Helper T cell (primary cell): ENCODE data around the genes TXNDC12, ZFYVE9, COA7, YIPF1 and DIO1.

DNA sequence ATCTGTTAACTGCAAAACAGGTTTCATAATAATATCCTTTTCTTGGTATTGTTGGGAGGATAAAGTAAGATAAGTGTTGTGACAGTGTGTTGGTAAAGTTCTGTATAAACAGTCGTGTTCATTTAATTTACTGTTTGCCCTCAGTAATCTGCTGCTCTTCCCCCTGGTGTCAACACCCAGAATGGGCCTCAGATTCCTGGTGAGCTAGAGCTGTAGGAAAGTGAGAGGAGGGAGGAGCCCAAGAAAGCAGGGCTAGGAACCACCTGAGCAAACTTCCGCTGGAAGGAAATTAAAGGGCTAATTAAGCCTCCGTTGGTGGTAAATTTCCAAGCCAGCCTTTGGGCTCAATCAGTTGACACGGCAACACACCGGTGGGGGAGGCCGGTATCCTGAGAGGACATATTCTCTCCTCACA, 33.0 kb downstream of the RAB3B start:
- PRO-cap, 2 experiments, result no peak in any of the 2 experiments

DNA sequence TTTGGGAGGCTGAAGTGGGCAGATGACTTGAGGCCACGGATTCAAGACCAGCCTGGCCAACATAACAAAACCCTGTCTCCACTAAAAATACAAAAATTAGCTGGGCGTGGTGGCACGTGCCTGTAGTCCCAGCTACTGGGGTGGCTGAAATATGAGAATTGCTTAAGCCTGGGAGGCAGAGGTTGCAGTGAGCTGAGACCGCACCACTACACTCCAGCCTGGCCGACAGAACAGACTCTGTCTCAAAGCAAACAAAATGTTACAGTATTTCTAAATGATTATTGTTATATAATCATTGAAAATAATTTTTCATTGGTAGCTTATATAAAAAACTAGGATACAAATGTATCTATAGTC, 4.7 kb downstream of the KTI12 start:
- PRO-cap, 2 experiments, result no peak in any of the 2 experiments

GRCh38 chr1:52054818-52054940, 312 bp downstream of the TXNDC12 start:
- PRO-cap, 2 experiments, result no peak in any of the 2 experiments

DNA sequence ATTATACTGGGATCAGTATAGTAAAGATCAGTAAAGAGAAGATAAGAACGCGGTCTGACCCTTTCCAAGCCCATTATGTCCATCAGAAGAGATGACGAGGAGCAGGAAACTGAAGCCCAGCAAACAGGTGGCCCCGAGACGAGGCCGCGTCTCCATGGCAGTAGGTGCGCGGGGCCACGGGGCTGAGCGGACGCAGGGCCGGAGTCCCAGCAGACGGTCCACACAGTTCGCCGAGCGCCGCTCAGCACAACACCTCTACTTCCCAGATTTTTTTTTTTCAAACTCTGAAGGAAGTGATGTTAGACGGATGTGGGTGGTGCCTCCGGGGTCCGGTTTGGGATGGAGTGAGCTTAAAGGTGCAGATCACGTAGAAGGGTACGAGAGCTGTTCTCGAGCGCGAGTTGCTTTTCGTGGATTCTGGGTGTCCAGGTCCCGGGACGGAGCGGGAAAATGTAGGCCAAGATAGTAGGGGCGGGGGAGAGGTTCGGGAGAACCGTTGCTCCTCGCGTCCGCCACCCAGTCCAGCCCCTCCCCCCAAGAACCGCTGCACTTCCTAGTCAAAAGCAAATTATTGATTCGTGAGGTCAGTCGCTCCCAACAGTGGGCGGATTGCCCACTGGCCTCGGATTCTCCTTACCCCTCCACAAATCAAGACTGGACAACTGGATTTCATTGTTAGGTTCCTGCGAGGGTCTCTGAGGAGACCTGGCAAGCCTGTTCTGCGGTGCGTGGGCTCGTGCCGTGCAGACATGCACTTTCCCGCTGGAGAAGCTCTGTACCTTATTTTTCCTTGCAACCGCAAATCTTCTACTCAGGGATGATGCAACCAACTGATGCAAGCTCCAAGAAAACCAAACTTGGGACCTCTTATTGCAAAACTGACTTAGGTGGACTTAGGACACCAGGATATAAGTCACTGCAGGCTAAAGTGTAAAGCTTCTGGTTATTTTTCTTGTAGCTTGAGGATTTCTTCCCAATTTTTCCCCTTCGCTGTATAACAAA, at the start of gene TXNDC12:
Gene TXNDC12 (minus strand): TSS at position 251 of the 1,002 bp plus-strand sequence.
- PRO-cap, 2 experiments, result peak in 2 of 2 experiments; most common plus-strand start position 163 of the sequence (in 1); most common minus-strand start position 248 of the sequence (in 1)

DNA sequence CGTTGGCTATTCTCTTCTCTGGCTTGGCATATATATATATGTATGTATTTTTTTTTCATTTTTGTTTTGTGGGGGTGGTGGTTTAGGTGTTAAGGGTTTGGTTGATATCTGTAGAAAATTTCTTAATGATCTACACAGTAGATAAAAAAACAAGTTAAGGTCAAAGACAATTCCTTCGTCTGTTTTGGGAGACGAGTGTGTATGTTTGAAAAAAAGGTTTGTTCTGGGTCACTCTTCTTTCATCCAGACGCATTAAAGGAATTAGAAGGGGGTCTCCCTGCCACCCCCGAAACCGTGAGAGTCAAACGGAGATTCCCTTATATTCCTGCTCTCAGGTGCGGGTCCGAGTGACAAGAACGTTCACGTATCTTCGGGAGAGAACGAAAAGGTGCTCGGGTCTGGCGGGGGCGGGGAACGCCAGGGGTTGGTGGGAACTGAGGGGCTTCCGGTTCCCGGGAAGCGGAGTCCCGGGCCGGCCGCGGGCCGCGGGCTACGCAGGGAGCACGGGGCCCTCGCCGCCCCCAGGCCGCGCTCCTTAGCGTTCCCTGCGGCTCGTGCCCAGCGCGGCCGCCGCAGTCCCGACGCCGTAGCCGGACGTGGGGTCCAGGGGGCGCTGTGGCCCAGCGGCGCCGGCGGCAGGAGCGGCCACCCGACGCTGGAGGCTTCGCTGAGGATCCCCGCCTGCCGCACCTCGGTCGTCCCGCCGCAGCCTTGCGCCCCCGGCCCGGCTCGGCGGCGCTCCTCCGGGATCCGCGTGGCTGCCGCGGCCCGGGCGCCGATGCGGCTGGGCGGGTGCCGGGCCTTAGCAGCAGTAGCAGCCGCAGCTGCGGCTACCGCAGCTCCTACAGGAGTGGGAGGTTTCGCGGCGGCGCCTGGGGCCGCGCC, at the start of gene ZFYVE9:
Gene ZFYVE9 (plus strand): TSS at position 648 of the 885 bp plus-strand sequence.
- PRO-cap, 2 experiments, result peak in 2 of 2 experiments; most common plus-strand start position 648 of the sequence (in 2); most common minus-strand start position 537 of the sequence (in 1)

DNA sequence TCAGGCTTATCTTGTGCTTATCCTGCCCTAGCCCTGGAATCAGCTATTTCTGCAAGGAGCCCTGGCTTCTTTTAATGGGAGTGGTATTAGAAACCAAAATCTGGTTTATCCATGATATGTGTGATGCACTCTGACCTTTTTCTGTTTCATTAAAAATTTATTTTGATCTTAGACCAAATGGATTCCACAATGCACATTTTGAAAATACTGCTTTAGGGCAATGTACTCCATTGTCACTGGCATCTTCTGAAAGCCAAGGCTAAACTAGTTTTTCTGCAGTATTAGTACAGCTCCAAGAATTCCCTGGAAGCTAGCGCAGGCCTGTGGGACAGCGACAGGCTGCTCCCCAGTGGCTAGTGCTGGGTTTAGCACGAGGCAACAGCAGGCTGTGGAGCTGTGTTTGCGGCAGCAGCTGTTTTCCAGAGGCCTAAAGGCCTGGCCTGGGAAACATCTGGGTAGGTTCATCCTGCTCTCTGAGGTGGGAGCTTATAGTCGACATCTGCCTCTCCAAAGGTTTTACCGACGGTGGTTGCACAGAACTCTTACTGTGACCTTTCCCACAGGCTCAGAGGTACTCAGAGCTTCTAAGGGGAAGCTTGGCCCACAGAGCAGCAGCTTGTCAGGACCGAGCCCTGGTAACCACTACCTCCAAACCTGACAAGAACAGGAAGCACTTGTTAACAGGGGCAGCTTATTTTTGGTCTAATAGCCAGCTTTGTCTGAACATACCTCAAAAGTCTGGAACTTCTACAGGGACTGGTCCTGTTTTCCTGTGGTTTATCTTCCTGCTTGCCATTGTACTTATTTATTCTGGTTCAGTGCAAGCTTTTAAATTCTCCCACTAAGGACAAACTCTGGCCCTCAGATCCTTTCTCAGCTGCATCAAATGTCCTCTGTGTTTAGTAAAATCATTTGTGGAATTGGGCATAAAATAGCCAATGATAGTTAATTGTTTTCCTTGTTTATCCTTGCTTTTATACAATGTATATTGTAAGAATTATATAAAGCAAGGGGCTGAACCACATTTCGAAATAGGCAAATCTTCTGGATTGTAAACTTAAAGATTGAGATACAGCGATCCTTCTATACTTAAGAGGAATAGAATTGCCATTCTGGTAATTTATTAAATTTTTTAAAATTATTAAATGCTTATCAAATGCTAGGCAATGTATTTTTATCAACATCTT, 17.1 kb downstream of the CC2D1B start:
- PRO-cap, 2 experiments, result no peak in any of the 2 experiments

GRCh38 chr1:52481325-52482070, 71.4 kb downstream of the TUT4 start:
- PRO-cap, 2 experiments, result no peak in any of the 2 experiments

- PRO-cap, 2 experiments, result no peak in any of the 2 experiments
These were observed 8.4 kb downstream of the SHISAL2A start for GRCh38 chr1:52641282-52641762.

DNA sequence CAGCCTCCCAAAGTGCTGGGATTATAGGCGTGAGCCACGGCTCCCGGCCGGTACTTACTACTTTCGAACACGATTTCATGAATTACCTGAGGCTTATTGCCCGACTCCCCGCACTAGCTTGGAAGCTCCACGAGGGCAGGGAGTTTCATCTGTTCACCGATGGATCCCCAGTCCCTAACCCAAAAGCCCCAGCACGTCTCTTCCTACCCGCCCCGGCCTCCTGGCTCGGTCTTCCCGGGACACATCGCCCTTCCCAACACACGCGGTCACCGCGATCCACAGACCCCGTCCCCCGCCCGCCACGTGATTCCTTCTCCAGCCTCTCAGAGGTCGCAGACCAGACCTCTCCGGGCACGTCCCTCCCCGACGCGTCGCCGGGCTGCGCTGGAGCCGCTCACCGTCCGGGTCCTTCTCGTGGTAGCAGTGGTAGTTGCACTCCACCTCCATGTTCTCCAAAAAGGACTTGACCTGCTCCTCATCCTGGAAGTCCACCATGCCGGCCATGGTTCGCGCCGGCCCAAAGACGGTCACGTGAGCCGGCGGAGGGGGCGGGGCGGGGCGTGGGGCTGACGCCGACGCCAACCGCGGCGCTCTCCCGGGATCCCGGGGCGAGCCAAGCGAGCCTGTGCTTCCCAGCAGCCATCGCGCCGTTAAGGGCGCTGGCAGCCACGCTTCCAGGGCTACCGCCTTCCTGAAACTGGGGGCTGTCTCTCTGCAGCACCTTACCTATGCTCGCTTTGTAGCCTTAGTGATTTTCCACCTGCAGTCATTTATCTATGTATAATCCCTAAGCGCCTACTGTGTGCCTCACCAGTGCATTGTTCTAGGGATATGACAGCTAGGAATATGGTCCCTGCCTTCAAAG, at the start of gene COA7:
Gene COA7 (minus strand): TSS at position 525 of the 865 bp plus-strand sequence.
- PRO-cap, 2 experiments, result peak in 1 of 2 experiments; most common plus-strand start position 598 of the sequence (in 1); most common minus-strand start position 519 of the sequence (in 1)

- PRO-cap, 2 experiments, result no peak in any of the 2 experiments
These were observed 45.1 kb downstream of the ZYG11B start for GRCh38 chr1:52771113-52772000.

DNA sequence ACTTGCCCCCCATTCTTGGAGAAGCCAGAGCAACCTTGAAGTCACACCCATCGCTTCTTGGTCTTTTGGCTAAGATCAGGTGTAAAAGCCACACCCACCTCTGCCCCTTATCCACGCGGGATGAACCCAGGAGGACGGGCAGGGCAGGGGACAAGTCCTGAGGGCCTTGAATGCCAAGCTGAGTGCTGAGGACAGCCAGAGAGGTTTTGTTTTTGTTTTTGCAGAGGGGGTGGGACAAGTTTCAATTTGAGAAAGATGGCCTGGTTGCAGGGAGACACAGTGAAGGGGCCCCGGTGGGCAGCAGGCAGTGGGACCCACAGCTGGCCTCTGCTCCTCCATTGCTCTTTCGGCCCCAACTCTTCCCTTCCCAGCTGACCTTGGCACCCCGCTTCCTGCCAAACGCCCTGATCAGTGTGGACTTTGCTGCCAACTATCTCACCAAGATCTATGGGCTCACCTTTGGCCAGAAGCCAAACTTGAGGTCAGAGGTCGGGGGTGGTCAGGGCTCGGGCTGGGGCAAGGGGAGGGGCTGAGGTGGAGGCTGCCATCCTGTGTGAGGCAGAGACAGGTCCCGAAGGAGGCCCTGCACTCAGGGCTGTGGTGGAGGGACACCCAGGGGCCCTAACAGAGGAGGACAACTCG, 13.6 kb downstream of the PODN start:
- PRO-cap, 2 experiments, result no peak in any of the 2 experiments

- PRO-cap, 2 experiments, result no peak in any of the 2 experiments
These were observed 20.3 kb downstream of the PODN start for GRCh38 chr1:53082259-53082861.

- PRO-cap, 2 experiments, result no peak in any of the 2 experiments
These were observed 2.5 kb downstream of the LRP8 start for GRCh38 chr1:53325248-53325919.

DNA sequence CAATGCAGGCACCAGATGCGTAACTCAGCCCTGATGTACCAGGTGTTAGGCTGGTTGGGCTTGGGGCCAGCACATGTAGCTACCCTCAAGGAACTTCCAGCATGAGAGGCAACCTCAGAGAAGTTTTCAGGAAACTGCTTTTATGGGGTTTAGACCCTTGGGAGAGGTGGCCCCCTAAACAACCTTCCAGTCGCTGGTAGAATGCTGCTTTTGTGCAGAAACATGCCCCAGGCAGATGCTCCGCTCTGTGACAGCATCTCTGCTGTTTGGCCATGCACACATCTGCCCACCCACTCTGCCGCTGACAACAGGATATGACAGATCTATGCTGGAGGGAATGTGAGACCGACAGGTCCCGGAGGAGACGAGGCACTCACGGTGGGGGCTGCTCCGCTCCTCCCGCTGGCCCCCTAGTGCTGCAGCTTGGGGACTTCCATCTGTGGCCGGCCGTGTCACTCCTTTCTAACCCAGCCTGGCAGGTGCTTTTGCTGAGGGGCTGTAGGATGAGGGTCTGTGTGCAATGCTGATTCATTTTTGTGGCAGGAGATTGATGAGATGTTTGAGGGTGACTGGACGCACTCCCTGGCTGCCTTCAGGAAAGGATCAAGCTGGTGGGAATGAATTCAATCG, 49.1 kb upstream of the DMRTB1 start:
- PRO-cap, 2 experiments, result peak in 1 of 2 experiments; most common minus-strand start position 264 of the sequence (in 1)

- PRO-cap, 2 experiments, result no peak in any of the 2 experiments
These were observed 26.7 kb upstream of the GLIS1 start for GRCh38 chr1:53765654-53766167.

- PRO-cap, 2 experiments, result no peak in any of the 2 experiments
These were observed 42.1 kb downstream of the NDC1 start for GRCh38 chr1:53795943-53796407.

- PRO-cap, 2 experiments, result peak in 2 of 2 experiments; most common plus-strand start chr1:53890209 (in 2); most common minus-strand start chr1:53889799 (in 2)
These were observed at the start of gene YIPF1 for GRCh38 chr1:53889407-53890494. Gene YIPF1, minus strand, starts transcription at chr1:53889797.

- PRO-cap, 2 experiments, result no peak in any of the 2 experiments
These were observed at the start of gene DIO1 for GRCh38 chr1:53893930-53894503. Gene DIO1, plus strand, starts transcription at chr1:53894187.

DNA sequence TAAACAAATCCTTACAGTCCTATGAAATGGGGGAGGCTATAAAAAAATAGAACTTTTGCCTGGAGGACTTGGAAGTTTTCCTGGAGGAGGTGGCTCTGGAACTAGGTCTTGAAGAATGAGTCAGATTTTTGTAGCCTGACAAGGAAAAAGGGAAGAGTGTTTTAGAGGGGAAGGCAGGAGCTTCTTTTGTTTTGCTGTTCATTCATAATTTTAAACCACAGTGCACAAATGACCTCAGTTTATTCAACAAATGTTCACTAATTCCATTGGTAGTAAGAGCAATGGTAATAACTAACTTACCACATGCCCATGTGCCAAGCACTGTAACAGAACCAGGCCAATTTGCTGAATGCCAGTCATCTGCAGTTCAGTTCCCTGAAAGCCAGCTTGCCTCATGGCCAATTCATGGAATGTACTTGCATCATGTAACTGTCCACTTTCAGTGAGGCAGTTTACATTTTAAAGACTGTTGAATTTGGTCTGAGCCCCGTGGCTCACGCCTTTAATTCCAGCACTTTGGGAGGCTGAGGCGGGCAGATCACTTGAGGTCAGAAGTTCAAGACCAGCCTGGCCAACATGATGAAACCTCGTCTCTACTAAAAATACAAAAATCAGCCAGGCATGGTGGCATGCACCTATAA, 2.8 kb downstream of the DIO1 start:
- PRO-cap, 2 experiments, result no peak in any of the 2 experiments

DNA sequence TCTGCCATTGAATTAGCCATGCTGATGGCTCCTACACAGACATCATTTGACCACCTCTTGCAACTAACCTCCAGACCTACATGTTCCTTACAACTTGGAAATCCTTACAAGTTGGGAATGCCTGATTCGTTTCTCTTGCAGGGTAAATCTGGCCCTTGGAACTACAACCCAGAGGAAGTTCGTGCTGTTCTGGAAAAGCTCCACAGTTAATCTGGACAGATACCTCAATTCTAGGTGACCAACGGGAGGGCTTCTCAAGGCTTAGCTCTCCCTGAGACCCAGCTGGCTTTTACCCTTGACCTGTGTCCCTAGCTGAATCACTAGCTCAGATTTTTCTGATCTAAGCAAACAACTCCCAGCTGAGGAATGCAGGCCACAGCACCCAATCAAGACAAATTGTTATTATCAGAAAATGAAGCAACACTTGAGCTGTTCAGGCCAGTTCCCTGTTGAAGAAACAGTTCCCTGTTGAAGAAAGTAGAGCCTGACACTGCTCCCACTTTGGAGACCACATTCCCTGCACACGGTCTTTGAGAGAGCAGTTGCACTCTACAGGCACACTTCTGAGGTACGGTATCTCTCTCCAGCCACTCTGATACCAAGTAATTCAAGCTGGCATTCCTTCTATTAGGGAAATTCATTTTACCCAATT, 15.9 kb downstream of the DIO1 start:
- PRO-cap, 2 experiments, result no peak in any of the 2 experiments